H4 (cell line): ENCODE measurements around a stretch of chr3.

DNA sequence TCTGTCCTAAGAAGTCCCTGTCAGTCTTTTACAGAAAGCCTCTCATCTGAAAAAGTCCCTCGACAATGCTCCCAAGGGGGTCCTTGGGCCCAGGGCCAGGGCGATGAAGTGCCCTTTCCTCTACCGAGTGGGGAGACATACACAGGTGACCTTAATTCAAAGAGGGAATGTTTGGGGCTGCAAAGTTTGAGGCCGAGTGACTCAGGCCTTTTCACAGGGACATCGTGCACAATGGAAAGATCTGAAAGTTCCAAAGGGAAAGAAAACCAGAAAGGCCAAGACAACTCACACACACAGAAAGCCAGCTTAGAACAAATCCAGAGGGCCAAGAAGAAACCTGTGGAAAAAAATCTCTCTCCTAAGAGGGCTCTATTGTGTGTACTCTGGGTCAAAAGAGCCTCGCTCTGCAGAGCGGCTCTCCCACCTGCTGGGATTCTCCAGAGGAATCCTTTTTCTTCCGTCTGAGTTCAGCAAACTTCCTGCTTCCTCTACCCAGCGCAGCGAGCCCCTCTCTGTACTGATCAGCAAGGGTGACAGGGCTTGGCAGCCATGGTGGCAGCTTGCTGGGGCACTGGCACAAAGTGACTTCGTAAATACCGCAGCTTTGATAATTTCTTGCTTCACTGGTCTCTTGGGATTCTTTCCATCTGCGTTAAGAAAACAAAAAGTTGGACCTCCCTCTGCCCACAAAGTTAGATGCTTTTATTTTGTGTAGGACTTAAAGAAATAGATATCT is 259.1 kb downstream of the OPA1 start:
- RAMPAGE, long total RNA, result no peak

DNA sequence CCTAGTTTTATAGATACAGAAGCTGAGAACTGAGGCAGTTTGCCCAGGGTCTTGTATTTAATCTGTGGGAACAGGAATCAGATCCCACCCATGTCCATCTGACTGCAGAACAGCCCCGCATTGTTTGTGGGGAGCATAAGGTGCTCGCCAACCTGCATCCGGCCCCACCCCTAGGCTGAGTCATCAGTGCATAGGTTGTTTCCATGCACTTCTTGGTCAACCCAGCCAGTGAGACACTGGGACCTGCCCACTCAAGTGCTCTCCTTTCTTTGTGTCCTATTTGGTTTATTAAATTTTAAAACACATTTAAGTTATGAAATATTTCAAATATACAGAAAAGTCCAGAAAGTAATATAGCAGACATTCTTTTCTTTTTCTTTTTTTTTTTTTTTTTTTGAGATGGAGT is 266.2 kb downstream of the OPA1 start:
- RAMPAGE, long total RNA, result no peak

DNA sequence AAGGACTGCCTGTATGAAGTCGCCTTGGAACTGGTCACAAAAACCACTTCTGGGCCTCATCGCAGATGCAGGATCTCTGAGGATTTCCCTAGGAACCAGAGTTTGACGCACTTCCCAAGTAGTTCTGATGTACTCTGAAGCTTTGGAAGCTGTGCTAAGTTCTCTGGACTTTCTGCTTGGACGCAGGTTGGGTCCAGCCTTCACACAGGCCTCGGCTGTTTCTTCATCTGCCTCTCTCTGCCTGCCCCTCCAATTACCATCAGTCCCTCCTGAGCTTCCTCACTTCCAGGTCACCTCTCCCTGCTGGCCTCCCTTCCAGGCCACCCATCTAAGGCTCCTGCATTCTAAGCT is 270.8 kb downstream of the OPA1 start:
- RAMPAGE, long total RNA, result no peak

GRCh38 chr3:194031292-194031799 is 104.6 kb upstream of the HES1 start:
- RAMPAGE, long total RNA, result no peak

DNA sequence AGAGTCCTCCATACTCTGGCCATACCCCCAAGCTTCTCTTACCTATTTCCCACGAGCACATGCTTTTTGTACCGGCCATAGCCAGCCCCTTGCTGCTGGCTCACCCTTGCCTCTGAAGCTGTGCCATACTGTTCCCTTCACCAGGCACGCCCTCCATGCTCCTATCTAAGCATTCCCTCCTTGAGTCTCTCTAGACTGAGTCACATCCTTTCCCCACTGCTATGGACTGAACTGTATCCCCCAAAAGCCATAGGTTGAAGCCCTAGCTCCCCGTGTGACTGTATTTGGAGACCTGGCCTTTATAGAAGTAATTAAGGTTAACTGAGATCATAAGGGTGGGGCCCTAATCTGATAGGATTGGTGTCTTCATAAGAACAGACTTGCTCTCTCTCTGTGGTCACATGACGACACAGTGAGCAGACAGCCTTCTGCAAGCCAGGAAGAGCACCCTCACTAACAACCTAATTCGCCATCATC is 66.6 kb upstream of the HES1 start:
- RAMPAGE, long total RNA, result no peak

GRCh38 chr3:194072214-194072626 is 63.7 kb upstream of the HES1 start:
- RAMPAGE, long total RNA, result no peak

GRCh38 chr3:194075755-194076384 is 60.1 kb upstream of the HES1 start:
- RAMPAGE, long total RNA, result no peak

DNA sequence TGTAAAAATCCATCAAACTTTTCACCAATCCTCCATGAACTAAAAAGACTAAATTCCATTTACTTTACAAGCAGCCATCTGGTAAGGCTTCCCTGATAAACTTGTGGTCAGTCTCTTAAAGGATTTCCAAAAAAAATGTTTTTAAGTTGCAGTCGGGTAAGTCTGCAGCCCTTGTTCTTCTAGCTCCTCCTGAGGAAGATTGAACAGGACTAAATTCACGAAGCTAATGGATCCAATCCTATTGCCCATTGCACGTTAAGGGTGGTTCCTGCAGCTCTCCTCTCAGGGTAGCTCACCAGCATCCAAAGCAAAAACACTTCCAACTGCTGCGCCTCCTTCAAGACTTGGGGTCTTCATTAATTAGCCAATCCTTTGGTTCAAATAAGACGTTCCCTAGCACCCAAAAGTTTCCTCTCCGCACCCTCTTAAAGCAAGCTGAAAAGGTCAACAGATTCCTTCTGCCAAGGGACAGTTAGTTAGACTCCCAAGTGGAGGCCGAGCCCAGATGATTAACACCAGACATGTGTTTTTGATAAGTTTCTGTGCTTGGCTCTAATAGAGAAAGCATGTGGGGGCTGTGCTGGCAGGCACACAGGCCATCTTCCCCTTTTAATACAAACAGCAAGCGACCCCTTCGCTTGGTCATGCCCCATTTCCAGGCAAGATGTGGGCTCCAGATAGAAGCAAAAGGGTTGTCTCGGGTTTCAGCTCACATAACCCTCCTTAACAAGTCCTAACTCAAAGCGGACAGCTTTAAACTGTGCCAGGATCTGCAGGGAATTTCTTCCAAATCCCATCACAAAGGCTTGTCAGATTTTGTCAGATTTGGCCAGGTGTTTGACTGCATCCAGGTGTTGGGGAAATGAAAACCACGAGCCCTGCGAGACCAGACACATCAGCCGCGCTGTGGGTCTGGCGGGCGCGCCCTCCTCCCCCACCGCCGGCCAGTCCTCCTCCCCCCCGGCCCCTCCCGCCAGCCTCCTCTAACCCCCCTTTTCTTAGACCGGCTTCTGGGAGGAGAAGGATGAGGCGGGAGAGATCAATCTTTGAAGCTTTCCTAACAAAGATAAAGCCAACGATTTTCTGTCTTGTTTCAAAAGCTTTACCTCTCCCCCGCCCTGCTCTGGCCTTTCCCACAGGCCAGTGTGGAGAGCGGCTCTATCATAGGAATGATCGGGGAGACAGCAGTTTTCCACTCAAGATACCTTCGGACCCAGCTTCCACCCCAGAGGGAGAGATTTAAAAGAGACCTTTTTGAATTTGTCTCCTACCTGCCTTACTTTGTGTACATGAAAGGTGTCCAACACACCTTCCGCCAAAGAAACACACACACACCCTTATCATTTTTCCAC is 3.2 kb downstream of the HES1 start:
- RAMPAGE, long total RNA, result no peak

DNA sequence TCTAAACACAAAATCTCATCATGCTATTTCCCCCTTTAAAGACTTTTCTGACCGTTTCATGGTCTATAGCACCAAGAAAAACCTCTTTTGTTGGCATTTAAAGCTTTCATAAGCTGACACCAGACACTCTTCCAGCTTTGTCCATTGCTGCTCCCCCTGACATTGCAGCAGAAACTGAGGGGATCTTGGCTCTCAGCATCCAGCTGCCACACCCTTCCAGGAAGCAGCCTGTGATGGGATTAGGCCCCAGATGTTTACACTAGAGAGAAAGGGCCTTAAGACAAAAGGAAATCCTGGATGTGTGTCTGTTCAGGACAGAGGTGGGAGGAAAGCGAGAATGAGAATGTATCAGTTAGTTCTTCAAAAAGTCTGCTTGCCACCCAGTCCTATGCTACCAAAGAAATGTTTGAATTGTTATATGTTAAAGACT is 58.7 kb downstream of the HES1 start:
- RAMPAGE, long total RNA, result no peak

GRCh38 chr3:194205566-194206100 is 69.7 kb downstream of the HES1 start:
- RAMPAGE, long total RNA, result no peak

GRCh38 chr3:194286658-194287146 is 64.4 kb downstream of the CPN2 start:
- RAMPAGE, long total RNA, result no peak

- RAMPAGE, long total RNA, result no peak
These were observed 54.7 kb downstream of the CPN2 start for GRCh38 chr3:194296368-194296861.

DNA sequence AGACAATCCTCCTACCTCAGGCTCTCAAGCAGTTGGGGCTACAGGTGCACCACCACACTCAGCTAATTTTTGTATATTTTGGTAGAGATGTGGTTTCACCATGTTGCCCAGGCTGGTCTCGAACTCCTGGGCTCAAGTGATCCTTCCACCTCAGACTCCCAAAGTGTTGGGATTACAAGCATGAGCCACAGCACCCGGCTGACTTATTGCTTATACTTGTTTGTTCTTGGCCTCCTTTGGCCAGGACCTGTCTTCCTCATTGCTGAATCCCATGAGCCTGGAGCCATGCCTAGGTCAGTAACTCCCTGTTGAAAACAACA is 39.0 kb downstream of the CPN2 start:
- RAMPAGE, long total RNA, result no peak

- RAMPAGE, long total RNA, result no peak
These were observed 1.1 kb upstream of the ATP13A3 start for GRCh38 chr3:194487721-194488387.

DNA sequence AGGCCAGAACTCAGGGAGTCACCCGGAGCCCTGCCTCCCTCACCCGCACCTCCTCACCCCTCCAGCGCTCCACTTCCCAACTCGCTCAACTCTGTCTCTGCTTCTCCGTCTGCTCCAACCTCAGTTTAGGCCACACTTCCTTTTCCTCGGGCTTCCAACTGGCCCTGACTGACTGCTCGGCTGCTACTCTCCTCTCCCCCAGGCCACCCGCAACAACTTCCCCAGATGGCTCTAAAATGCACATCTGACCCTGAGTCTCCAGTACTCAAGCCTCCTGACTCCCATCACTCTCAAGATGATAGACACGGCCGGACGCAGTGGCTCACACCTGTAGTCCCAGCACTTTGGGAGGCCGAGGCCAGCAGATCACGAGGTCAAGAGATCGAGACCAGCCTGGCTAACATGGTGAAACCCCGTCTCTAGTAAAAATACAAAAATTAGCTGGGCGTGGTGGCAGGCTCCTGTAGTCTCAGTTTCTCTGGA is 23.5 kb downstream of the TMEM44 start:
- RAMPAGE, long total RNA, result no peak

DNA sequence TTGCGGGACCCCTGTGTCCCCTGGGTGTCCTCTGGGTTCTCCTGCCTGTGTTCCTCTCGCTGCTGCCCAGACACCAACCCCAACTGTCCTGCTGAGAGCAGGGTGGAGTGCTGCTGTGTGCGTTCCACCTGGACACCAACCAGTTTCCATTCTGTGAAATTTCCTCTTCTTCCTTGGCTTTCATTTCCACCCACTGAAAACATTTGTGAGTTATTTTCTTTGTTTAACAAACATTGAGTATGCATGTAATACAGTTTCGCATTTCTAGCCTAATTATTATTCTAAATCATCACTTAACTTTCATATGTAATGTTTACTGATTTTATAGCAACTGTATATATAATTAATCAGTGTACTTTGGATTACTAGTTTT is 266.6 kb downstream of the FAM43A start:
- RAMPAGE, long total RNA, result no peak

DNA sequence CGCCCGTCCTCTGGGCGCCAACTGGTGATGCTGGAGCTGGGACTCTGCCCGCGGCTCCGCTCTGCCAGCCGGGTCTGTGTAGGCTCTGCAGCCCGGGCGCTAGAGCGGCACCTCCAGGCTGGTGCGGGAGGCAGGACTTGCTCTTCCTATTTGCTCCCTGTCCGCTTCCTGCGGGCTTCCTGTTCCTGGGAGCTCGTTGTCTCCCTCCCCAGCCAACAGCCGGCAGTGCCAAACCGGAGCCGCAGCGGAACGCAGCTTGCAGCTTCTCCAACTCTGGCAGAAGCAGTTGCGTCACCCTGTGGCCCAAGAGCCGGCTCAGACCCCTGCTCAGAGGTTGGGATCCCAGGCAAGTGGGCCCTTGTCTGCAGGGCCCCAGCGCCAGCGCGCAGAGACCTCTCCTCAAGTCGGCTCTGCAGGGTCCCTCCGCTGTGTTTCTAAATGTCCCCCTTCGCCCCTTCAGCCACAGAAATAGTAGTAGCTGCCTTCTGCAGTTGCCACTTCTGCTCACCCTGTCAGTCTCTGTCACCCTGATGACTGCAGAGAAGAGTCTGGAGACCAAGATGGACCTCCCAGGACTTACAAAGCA is 285.7 kb downstream of the XXYLT1 start:
- RAMPAGE, long total RNA, result no peak

DNA sequence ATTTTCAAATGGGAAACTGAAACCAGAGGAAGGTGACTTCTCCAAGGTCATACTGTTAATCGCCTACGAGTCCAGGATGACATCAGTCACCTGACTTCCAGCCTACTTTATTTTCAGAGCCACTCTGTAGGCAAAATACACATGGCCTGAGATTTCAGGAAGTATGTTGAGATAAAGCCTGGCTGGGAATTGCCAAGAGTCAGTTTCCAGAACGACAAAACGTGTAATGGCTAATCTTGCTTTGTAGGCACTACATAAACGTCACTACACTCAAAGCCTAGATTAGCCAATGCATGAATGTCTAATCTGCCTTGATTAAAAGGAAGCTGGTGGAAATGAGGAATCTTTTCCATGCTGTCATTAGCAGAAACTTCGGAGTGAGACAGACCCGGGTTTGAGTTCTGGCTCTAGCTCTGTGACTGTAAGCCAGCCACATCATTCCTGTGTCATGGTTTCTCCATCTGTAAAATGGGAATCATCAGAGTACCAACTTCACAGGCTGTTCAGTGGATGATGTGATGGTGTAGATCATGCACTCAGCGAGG is 242.0 kb downstream of the XXYLT1 start:
- RAMPAGE, long total RNA, result no peak

DNA sequence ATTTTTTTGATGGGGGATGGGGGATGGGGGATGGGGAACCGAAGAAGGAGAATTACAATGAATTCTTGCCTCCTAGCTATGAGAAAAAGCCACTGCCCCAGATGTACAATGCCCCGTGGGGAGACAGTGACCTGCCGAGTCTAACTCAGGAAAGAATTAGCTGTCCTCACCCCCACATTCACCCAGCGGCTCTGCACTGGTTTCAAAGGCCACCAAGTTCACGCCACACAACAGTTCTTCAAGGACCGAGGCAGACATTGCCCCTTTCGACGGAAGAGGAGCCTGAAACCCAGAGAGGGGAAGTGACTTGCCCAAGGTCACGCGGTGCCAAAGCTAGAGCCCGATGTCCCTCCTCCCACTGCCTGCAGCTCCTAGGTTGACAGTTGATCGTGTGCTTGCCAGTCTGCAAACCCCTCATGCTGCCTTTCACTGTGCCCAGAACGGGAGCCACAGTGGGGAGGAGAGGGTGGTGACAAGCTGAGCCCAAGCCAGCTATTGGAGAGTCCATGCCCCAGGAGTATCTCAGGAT is 231.0 kb downstream of the XXYLT1 start:
- RAMPAGE, long total RNA, result no peak

DNA sequence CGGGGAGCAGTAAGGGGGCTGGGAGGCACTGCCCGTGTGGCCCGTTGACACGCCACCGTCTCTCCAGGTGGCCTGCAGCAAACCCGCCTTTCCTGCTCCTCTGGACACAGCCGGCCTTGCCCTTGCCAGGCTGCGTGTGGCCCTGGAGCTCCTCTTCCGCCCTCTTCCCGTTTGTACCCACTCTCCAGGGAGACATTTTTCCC is 184.0 kb downstream of the XXYLT1 start:
- RAMPAGE, long total RNA, result no peak